Lung (tissue), 4 donors: ENCODE results near the genes OR6T1, OR10D3, OR8B2, OR8B12, SPA17 and ROBO4.

DNA sequence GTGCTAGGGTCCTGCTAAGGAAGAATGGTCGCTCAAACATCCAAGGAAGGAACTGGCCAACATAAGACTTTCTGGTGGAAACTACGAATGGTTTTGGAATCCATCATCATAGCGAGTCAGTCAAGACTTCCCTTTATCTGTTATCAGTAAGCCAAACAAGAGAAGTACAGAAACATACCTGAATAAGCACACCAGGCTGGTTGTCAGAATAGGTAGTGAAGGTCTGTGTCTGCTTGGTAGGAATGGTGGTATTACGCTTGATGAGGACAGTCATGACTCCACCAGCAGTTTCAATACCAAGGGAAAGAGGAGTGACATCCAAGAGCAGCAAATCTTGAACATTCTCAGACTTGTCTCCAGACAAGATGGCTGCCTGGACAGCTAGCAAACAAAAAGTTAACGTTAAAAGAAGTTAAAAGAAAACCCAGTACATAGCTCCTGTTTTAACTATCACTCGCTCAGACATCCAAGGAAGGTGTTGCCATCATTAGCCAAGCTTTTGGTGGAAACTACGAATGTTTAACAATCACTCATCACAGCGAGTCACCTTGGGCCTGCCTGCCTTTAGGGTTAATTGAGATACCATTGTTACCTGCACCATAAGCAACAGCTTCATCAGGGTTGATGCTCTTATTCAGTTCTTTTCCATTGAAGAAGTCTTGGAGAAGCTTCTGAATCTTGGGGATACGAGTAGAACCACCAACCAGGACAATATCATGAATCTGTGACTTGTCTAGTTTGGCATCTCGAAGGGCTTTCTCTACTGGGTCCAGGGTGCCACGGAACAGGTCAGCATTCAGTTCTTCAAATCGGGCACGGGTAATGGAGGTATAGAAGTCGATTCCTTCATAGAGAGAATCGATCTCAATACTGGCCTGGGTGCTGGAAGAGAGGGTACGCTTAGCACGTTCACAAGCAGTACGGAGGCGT is 2.8 kb downstream of the HSPA8 start:
- PRO-cap: no peak
- RAMPAGE, long total RNA: no peak
- RRBS: no CpG with 5 or more reads among the region's 19 CpGs

GRCh38 chr11:123074676-123075105 is 12.8 kb upstream of the HSPA8 start:
- PRO-cap: no peak
- RAMPAGE, long total RNA: no peak
- RRBS: no CpG with 5 or more reads among the region's 8 CpGs

DNA sequence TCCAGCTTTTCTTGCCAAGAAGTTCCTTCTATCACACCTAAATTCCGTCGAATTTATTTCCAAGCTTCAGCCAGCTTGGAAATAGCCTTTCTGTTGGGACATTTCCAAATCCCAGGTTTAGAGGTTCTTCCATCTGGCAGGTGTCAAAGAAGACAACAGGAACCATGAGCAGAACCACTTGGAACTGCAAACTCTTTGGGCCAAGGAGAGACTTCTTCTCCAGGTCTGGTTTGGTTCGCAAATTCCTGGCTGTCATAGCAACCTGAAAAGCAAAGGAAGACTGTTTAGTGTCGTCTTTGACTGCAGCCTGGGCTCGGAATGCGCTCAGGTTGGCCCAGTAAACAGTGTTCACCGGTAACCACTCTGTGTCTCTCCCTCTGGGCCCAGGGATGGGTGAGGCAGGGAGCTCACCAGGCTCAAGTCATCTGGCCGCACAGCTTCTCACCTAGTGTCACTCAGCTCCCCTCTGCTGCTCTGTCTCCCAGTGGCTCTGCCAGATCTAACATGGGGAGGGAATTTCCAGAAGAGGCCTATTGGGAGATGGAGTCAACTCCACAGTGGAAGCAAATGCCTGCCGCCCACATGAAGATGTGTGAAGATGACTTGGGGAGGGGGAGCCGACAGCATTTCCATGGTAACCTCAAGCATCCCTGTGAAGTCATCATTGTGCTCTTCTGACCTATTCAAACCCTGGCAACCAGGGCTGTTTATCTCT is 11.9 kb upstream of the CLMP start:
- PRO-cap: no peak
- RAMPAGE, long total RNA: no peak
- RRBS: no CpG with 5 or more reads among the region's 10 CpGs

GRCh38 chr11:123303823-123304304 is 108.8 kb upstream of the CLMP start:
- PRO-cap: no peak
- RAMPAGE, long total RNA: no peak
- RRBS: no CpG with 5 or more reads among the region's 7 CpGs

DNA sequence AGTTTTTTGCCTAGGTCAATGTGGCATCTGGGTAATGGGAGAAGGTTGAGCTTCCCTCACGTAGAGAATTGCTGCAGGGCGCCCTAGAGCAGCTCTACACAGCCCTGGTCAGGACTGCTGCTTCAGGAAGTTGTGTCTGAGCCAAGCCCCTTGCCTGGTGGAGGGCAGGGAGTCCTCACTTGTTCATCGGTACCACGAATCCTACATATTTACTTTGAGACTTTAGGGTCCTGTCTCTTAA is 1.6 kb downstream of the GRAMD1B start:
- PRO-cap: no peak
- RAMPAGE, long total RNA: no peak
- RRBS: no CpG with 5 or more reads among the region's 4 CpGs

DNA sequence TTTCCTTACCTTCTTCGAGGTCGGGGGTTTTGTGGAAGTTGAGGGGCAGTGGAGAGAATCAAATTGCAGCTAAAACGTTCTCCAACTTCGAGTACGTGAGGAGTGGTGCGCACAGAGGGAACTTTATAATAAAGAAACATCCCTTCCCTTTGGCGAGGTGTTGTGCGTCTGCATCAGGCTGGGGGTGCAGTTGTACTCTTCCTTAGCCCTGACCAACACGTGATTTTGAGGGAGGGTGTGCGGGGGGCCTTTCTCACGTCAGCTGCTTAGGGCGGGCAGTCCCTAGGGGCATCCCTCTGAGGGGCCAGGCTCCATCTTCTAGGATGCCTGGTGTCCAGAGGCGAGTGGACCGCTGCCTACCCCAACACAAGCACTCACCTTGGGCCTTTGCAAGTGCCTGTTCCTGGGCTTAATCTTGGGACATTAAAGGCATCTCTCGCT is 96.3 kb downstream of the GRAMD1B start:
- PRO-cap: no peak
- RAMPAGE, long total RNA: no peak
- RRBS: no CpG with 5 or more reads among the region's 15 CpGs

GRCh38 chr11:123587536-123587976 is 66.9 kb downstream of the SCN3B start:
- PRO-cap: no peak
- RAMPAGE, long total RNA: no peak
- RRBS: no CpG with 5 or more reads among the region's 7 CpGs

GRCh38 chr11:123734185-123735019 is 7.1 kb downstream of the ZNF202 start:
- PRO-cap: no peak
- RAMPAGE, long total RNA: no peak
- RRBS: no CpG with 5 or more reads among the region's 2 CpGs

GRCh38 chr11:123943729-123944117 is at the start of gene OR6T1:
TSS of gene OR6T1 (minus strand) at chr11:123943838.
- PRO-cap: no peak
- RAMPAGE, long total RNA: no peak
- RRBS: no CpG with 5 or more reads among the region's 3 CpGs

DNA sequence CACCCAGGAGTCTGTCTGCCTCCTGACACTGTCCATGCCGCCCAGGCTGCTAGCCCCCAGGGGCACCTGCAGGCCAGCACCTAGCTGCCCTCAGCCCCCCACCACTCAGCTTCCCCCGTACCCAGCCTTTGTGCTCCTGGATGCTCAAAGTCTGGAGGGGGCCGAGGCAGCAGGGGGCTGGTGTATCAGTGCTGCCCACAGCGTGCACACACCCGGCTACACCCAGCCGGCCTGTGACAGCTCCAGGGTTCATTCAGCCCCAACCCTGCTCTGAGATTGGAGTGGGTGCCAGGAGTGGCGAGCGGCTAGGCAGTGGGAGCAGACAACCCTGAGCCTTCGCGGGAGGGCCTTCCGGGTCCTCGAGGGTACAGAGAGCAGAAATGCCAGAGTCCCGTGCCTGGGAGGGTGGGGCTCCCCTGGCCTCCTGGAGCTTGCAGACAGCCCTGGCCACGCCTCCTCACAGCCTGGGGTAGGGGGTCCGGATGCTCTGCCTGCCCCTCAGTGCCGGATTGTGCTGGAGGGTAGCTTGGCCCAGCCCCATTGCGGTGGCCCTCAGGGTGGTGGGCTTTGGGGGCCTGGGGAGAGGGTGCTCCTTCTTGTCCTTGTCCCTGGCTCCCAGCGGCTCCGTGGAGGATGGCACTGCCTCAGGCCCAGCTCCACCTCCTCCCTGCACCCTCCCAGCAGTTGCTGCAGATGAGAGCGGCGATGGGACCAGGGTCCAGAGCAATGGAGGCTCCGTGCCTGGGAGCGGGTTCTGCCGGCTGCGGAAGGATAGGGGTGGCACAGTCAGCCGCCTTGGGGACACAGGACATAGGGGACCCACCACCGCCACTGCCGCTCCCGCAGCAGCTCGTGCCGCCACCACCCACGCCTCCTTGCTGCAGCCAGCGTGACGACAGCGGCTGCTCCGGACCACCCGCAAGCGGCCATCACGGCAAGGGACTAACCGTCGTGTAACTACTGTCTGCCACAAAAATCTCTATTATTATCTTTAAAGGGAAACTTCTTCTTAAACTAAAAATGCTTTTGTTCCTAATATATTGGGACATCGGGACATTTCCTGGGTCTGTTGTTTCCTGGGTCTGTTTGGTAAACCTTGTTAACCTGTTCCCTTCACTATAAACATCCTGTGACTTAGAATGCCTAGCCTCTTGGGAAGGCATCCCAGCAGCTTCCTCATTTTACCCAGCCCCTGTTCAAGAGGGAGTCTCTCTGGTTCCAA is 34.9 kb upstream of the OR10G7 start:
- PRO-cap: unidirectional peak, minus-strand start at position 873 of the sequence
- RAMPAGE, long total RNA: no peak
- RRBS: 26% methylated on average over 6 of the region's 42 CpGs

- PRO-cap: no peak
- RAMPAGE, long total RNA: no peak
- RRBS: no CpG with 5 or more reads among the region's 3 CpGs
Measured at GRCh38 chr11:124183168-124183539, at the start of gene OR10D3. TSS of gene OR10D3 (plus strand) at chr11:124183345.

- PRO-cap: no peak
- RAMPAGE, long total RNA: no peak
- RRBS: no CpG with 5 or more reads among the region's 3 CpGs
Measured at GRCh38 chr11:124384237-124384678, at the start of gene OR8B2. TSS of gene OR8B2 (minus strand) at chr11:124384499.

DNA sequence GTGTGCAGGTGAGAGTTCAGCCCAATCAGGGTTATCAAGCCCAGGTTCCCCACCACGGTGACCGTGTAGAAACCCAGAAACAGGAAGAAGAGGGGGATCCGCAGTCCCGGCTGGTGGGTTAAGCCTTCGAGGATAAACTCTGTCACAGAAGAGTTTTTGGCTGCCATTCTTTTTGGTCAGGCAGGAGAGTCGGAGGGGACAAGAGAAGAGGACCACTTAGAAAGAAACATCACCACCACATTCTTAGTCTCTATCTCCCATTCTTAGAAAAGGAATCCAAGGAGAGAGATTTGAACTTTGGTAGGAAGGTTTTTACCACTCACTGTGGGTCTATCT is at the start of gene OR8B12:
Gene OR8B12, minus strand, starts transcription at position 167 of the 336 bp plus-strand sequence.
- PRO-cap: no peak
- RAMPAGE, long total RNA: no peak
- RRBS: no CpG with 5 or more reads among the region's 6 CpGs

- PRO-cap: bidirectional peak, plus-strand start at chr11:124673963, minus-strand start at chr11:124673722
- RAMPAGE, long total RNA: start-site peak on the plus strand at chr11:124673916-124673934, 184 and 89 reads in 2 replicates
- RRBS: 1% methylated on average over 8 of the region's 55 CpGs
Measured at GRCh38 chr11:124673651-124674530, at the start of gene SPA17. TSS of gene SPA17 (plus strand) at chr11:124673904.

DNA sequence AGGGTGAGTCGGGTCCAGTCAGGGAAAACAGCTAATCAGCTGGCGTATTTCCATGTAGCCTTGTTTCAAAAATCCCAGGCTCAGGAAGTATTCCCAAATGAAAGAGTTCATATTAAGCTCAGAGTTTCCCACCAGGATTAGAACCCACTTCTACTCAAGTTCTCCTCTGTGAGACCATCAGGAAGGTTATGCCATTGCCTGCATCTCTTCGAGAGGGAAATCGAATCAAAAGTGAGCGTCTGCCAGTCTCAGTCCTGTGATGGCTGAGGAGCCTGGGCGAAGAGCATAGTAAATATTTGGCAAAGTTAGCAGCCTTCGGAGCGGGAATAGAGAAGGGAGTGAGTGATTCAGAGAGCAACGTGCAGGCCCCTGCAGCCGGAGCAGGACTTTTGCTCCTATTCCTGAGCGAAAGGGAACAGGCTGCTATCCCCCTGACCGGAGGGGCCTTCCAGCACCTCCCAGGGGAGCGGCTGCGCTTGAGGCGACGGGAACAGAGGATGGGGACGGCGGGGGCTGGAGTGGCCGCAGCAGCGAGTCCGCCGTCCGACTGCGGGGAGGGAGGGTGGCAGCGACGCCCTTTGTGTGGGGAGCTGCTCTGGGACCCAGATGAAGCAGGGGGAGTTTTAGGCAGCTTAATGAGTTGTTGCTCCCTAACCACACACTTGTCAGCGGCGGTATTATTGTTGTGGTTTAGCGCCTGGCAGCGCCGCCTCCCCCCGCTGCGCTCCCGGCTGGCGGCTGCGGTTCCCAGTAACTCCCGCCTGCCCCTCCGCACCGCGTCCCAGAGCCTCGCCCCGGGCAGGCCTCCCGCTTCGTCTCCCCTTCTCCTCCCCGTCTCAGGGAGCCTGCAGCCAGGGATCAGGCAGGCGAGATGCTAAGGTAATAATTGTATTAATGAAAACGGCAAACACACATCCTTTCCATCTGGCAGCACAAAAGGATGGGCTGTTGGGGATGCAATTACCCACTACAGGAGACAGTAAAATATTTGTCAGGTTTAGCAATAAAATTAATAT is 21.7 kb upstream of the NRGN start:
- PRO-cap: no peak
- RAMPAGE, long total RNA: no peak
- RRBS: 1% methylated on average over 12 of the region's 47 CpGs

GRCh38 chr11:124746049-124746562 is 5.9 kb downstream of the VSIG2 start:
- PRO-cap: no peak
- RAMPAGE, long total RNA: no peak
- RRBS: 9% methylated on average over 4 of the region's 30 CpGs

GRCh38 chr11:124748198-124748929 is 3.7 kb downstream of the VSIG2 start:
- PRO-cap: no peak
- RAMPAGE, long total RNA: no peak
- RRBS: no CpG with 5 or more reads among the region's 18 CpGs

- PRO-cap: no peak
- RAMPAGE, long total RNA: no peak
- RRBS: 1% methylated on average over 3 of the region's 12 CpGs
Measured at GRCh38 chr11:124761879-124762123, 289 bp downstream of the ESAM start.

- PRO-cap: no peak
- RAMPAGE, long total RNA: no peak
- RRBS: 8% methylated on average over 2 of the region's 12 CpGs
Measured at GRCh38 chr11:124863034-124863360, 2.2 kb upstream of the ROBO3 start.

- PRO-cap: bidirectional peak, plus-strand start at chr11:124897966, minus-strand start at chr11:124897805
- RAMPAGE, long total RNA: no peak
- RRBS: no CpG with 5 or more reads among the region's 11 CpGs
Measured at GRCh38 chr11:124897507-124898054, at the start of gene ROBO4. TSS of gene ROBO4 (minus strand) at chr11:124897865.